ENCODE data around the gene AFAP1.

GRCh38 chr4:6863382-6864388, 45.9 kb upstream of the TBC1D14 start:
- RRBS, result no CpG with 5 or more reads among the region's 12 CpGs

- RRBS, result no CpG with 5 or more reads among the region's 17 CpGs
Observed at GRCh38 chr4:6887792-6888430, 21.7 kb upstream of the TBC1D14 start.

DNA sequence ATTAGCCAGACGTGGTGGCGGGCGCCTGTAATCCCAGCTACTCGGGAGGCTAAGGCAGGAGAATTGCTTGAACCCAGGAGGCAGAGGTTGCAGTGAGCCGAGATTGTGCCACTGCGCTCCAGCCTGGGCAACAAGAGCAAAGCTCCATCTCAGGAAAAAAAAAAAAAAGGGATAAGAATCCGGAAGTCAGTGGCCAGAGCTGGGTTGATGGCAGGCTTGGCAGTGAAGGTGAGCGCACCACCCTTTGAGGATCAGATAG, 6.3 kb downstream of the TBC1D14 start:
- RRBS, result no CpG with 5 or more reads among the region's 8 CpGs

- RRBS, result no CpG with 5 or more reads among the region's 10 CpGs
Observed at GRCh38 chr4:6969978-6970709, 60.5 kb downstream of the TBC1D14 start.

- RRBS, result 96% methylated on average over 4 of the region's 27 CpGs
Observed at GRCh38 chr4:7054657-7055257, 11.6 kb downstream of the TADA2B start.

GRCh38 chr4:7120205-7120831, 52.5 kb upstream of the GRPEL1 start:
- RRBS, result no CpG with 5 or more reads among the region's 12 CpGs

GRCh38 chr4:7434440-7434753, 333 bp downstream of the PSAPL1 start:
- RRBS, result 83% methylated on average over 4 of the region's 17 CpGs

- RRBS, result no CpG with 5 or more reads among the region's 7 CpGs
Observed at GRCh38 chr4:7498869-7499068, 64.0 kb upstream of the PSAPL1 start.

DNA sequence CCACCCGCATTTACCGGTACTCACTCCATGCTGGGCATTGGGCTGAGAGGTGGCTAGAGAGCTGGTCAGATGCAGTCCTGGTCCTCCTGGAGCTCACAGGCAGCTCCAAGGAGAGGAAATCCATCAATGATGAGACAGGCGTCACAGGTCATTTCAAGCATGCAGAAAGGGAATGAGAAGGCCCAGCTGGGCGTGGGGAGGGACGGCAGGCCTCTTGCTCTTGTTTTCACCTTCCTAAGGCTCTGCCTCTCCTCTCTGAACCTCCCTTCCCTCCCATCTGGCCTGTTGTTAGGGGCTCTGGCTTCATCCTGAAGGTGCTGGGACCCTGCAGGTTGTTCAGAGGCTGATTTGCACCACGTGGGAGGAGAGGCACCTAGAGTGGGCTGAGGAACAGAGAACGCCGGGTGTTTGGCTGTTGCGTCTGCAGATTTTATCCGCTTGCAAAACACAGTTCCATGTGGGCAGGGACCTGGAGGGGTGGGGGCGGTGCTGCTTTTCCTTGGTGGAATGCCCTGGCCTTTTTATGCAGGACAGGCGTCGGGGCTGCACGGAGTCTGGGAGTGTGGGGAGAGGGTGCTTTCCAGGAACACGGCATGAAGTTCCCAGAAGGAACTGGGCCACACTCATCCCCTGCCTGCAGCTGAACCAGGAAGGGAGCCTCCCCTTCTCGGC, 81.5 kb upstream of the PSAPL1 start:
- RRBS, result no CpG with 5 or more reads among the region's 16 CpGs

DNA sequence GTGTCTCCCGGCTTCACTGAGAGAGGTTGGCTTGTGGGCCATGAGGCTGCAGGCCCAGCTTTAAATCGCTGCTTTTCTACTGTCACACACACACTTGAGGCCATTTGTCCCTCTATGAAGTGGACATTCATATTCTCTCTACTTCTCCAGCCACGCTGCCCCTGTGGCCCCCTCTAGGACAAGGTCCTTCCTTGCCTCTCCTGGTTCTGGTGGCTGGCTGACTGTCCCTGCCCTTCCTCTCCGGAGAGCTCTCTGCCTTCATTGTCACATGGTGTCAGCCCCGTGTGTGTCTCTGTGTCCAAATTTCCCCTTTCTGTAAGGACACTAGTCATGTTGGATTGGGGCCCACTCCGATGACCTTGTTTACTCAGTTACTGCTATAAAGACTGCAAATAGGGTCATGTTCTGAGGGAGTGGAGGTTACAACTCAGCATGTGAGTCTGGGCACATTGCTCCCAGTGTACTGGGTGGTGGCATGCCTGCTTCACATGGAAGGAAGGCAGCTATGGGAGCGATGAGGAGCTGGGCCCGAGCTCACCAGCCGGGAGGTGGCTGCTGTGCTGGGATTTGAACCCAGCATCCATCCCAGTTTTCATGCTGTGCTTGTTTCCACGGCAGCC, 129.5 kb upstream of the PSAPL1 start:
- RRBS, result no CpG with 5 or more reads among the region's 10 CpGs

- RRBS, result no CpG with 5 or more reads among the region's 14 CpGs
Observed at GRCh38 chr4:7759140-7759809, 180.4 kb downstream of the AFAP1 start.

- RRBS, result no CpG with 5 or more reads among the region's 18 CpGs
Observed at GRCh38 chr4:7811143-7811601, 128.5 kb downstream of the AFAP1 start.

DNA sequence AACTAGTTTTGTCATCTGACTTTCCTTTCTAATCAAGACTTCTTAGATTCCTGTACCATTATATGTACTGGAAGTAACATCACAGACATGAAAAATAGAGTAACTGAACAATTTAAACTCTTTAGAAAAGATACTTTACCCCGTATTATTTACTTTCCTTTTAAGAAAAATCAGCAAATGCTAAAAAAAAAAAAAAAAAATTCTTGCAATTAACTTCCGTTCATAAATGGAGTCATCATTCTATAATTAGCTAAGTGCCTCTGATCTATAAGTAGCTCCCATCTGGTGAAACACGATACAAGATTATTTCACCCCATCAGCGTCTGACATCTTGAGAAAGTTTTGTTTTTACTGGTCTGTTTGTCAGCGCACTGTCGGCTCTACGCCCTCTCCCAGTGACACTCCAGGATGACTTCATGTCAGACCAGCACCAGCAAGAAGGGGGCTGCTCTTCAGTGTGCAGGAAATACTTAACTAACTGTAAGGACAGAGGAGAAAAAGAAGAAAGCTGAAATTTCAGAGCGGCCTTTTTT, 108.4 kb downstream of the AFAP1 start:
- RRBS, result no CpG with 5 or more reads among the region's 8 CpGs

GRCh38 chr4:7910048-7910455, 29.6 kb downstream of the AFAP1 start:
- RRBS, result no CpG with 5 or more reads among the region's 4 CpGs

GRCh38 chr4:7939483-7940299, at the start of gene AFAP1:
Gene AFAP1, minus strand, starts transcription at chr4:7939861.
- RRBS, result 3% methylated on average over 41 of the region's 93 CpGs

- RRBS, result no CpG with 5 or more reads among the region's 15 CpGs
Observed at GRCh38 chr4:7960551-7961456, 21.1 kb upstream of the AFAP1 start.

DNA sequence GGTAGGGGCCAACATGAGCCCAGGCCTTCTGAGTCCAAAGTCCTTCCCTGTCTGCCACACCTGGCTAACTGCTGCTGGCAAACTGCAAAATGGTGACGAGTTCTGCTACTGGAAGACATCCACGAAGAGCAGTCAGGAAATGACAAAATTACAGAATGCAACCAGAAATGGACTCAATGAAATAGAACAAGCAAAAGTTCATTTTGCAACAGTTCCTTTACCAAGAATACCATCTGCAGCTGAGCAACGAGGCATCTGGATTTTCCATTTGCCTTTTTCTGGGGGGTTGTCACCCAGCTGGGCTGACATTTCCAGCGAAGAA, 70.2 kb upstream of the AFAP1 start:
- RRBS, result no CpG with 5 or more reads among the region's 4 CpGs

DNA sequence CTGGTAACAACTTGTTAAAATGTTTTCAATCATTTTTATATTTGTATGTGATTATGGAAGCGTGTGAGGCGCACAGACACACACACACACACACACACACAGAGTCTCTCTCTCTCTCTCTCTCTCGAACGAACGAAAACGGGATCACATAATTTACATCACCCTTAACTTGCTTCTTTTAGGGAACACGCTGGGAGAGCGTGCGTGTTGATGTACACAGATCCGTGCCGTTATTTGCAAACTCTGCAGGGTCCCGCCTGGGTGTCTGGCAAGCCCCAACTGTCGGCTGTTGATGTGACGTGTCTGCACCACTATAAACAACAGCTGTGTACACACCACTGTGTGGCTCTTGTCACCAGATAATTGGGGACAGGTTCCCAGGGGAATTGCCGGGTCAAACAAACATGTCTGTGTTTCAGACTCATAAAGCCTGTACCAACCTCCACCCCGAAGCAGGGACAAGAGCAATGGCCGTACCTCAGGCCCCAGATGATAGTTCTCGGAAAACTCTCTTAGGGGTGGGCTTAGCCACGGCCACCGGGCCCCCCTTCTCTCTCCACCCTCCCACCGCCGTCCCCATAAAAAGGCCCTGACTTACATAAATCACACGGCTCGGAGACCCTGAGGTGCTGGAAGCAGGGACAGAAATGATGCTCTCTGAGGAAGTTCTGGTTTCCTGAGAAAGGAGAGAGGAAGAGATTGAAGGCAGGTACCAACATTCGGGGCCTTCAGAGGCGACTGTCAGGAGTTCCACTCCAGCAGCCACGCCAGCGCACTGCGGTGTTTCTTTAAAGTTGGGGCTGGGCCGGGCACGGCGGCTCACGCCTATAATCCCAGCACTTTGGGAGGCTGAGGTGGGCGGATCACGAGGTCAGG, 105.1 kb upstream of the AFAP1 start:
- RRBS, result no CpG with 5 or more reads among the region's 35 CpGs

GRCh38 chr4:8113618-8114718, 44.6 kb downstream of the ABLIM2 start:
- RRBS, result 28% methylated on average over 5 of the region's 27 CpGs

DNA sequence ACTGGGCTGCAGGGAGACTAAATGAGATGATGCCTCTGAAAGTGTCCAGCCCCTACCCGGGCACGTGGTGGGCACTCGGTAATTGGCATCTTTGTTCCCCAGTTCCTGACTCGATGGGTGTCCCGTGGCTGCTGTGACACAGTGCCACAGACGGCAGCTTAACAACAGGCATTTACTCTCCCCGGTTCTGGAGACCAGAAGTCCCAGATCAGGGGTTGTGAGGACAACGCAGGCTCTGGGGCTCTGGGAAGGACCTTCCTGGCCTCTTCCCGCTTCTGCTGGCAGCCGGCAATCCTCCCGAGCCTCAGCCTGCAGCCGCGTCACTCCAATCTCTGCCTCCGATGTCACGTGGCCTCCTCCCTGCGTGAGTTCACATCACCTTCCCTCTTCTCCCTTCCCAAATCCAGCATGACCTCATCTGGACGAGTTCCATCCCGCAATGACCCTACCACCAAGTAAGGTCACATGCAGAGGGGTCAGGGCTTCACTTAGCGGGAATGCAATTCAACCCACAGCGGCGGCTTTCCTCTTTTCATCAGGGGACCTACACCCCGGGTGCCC, 25.7 kb downstream of the ABLIM2 start:
- RRBS, result 94% methylated on average over 2 of the region's 22 CpGs

Measured in islet of Langerhans (tissue), 1 donor.